CD14-positive monocyte (primary cell): Measurements from ENCODE around the genes CNTN6 and IL5RA.

DNA sequence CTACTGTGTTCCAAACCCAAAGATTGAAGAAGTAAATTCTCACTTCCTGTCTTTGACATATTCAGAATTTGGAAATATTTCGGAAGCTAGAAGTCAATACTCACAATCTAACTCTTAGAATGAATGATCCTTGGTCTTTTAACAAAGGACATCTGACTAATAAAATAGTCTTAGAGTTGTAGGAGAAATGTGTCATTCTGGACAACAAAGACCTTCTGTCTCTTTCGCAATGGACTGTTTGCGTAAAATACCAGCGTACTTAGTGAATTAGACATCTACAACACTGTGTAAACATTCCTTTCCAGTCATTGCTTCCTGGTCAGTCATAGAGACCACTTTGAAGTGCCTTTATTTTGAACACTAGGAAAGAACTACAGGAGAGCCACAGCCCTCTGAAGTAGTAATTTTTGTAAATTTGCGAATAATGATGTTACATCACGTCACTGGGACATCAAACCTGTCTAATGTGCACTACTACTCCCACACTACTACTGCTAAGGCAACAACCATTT, 68.1 kb downstream of the CHL1 start:
- CAGE, long polyA plus RNA = no peak

- CAGE, long polyA plus RNA = no peak
These were observed 77.3 kb downstream of the CHL1 start for GRCh38 chr3:273877-274282.

DNA sequence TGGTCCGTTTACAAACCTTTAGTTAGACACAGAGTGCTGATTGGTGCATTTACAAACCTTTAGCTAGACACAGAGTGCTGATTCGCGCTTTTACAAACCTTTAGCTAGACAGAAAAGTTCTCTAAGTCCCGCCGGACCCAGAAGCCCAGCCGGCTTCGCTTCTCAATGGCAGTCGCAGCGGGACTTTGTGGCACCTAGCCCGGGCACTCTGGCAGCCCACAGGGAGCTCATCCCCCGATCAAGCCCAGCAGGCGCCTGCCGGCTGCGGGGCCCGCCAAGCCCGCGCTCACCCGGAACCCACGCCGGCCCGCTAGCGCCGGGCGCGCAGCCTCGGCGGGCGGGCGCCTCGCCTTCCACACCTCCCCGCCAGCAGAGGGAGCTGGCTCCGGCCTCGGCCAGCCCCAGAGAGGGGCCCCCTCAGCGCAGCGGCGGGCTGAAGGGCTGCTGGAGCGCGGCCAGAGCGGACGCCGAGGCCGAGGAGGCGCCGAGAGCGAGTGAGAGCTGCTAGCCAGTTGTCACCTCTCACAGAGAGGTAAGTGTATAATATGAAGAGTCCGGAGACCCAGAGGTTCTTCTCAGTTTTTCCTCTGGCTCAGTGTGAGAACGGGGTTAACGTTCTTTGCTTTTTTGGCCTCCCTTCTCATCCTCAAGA, 339.4 kb downstream of the CHL1 start:
- CAGE, long polyA plus RNA = no peak

DNA sequence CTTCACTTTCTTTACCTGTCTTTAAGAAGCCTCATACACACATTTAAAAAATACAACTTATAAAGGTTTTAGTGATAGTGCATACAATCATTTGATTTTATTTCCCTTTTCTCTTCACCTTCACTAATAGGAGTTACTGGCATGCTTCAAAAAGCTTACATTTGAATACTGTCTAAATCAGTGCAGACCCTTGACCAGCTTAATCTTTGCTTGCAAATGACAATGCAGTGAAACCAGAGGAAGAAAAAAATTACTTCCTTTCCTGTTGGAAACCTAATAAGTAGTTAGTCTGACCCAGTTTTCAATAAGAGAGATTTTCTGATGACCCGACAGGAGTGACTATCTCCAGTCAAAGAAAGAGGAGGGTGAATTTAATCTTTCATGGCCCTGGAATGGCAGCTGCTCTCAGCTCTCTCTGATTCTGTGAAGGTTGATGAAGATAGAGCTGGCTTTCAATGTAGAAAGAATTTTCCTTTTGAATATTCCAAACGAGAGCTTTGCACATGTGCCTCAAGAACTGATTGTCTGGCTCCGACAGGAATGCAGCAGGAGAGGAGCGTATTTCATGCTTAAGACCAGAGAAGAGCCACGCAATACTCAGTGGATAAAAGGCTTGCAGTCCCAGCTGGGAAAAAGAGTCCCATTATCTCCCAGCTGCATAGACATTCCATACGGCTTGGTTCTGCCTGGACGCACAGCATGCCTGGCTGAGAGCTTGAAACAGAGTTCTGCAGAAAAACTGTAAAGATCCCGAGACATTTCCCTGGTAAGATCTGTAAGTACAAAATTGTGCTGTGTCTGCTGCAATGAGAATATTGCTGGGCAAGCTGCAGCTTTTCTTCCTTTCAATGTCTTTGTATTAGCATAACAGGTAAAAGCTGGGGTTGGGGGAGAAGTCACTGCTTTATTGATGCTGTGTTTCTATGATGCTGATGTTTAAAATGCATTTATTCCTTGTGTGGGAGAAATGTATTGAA, at the start of gene CNTN6:
Gene CNTN6 (plus strand): TSS at position 670 of the 977 bp plus-strand sequence.
- CAGE, long polyA plus RNA = no peak

- CAGE, long polyA plus RNA = no peak
These were observed 496 bp downstream of the CNTN4 start for GRCh38 chr3:2099039-2099684.

DNA sequence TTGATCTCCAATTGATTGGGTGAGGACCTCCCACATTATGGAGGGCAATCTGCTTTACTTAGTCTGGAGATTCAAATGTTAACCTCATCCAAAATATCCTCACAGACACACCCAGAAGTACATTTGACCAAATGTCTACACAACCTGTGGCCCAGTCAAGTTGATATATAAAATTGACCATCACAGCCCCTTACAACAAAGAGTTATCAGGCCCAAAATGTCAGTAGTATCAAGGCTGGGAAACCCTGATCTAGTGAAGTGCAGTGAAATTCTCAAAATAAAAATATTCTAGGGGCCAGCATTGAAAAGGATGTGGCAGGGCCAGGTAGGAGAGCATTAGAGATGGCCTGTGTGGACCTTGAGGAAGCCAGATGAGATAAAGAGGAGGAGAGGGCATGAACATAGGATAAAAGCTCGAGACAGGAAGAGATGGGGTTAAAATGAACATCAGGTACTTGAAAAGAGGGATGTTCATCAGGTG, 36.2 kb downstream of the CNTN4 start:
- CAGE, long polyA plus RNA = no peak

GRCh38 chr3:3038393-3039208, 71.6 kb downstream of the IL5RA start:
- CAGE, long polyA plus RNA = no peak

- CAGE, long polyA plus RNA = no peak
These were observed at the start of gene IL5RA for GRCh38 chr3:3109678-3110782. IL5RA (minus strand) TSS chr3:3110374.

GRCh38 chr3:3127146-3128290, 778 bp downstream of the TRNT1 start:
- CAGE, long polyA plus RNA = no peak

GRCh38 chr3:4426579-4427430, 40.3 kb downstream of the SUMF1 start:
- CAGE, long polyA plus RNA = no peak

GRCh38 chr3:4683195-4683994, 190.2 kb downstream of the ITPR1 start:
- CAGE, long polyA plus RNA = no peak

GRCh38 chr3:4717322-4717862, 224.2 kb downstream of the ITPR1 start:
- CAGE, long polyA plus RNA = no peak

GRCh38 chr3:4721415-4722015, 228.4 kb downstream of the ITPR1 start:
- CAGE, long polyA plus RNA = no peak

DNA sequence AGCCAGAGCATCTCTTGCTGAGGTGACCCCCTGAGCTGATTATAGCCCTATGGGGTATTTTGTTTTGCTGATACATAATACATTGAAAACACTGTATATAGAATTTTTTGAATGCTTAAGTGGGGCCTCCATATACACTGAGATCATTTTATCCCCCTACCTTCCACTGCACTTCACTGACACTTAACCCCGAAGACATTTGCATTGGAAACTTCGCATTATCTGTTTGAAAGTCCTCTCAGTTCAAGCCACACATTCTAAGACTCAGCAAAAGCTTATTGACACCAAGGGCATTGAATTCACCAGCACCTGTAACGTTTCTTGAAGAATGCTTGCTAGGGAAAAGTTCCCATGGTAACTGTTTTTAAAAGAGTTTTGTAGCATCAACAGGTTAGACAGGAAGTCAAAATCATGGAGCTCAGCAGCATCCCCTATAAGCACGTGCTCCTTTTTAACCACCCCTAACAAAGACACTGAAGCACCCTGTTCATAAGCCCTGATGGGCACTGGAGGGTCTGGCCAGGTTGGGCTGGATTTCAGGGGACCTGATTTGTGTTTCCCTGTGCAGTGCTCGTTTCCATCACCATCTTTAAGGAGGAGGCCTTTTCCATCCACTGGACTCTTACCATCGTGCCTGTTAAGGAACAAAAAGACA, 229.7 kb upstream of the BHLHE40 start:
- CAGE, long polyA plus RNA = no peak

DNA sequence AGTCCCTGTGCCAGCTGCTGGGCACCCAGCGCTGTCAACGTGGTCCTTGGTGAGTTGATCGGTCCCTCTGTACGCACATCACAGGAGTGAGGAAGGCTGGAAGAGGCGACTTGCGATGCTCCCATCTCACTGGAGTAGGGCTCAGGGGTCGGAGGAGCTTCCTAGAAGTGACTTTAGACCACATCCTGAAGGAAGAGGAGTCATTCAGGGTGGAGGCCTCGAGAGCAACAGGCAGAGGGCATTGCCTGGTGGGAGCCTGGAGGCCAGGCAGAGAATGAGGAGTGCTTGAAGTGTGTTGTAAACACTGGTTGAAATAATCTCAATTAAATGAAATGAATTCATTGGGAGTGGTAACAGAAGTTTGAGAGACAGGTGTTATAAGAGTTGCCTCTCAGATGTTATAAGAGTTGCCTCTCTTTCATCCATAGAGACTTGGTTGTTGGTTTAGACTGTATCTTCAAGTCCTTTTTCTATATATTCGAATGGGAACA, 206.2 kb upstream of the BHLHE40 start:
- CAGE, long polyA plus RNA = no peak

- CAGE, long polyA plus RNA = no peak
These were observed 150.4 kb upstream of the BHLHE40 start for GRCh38 chr3:4828588-4829398.

DNA sequence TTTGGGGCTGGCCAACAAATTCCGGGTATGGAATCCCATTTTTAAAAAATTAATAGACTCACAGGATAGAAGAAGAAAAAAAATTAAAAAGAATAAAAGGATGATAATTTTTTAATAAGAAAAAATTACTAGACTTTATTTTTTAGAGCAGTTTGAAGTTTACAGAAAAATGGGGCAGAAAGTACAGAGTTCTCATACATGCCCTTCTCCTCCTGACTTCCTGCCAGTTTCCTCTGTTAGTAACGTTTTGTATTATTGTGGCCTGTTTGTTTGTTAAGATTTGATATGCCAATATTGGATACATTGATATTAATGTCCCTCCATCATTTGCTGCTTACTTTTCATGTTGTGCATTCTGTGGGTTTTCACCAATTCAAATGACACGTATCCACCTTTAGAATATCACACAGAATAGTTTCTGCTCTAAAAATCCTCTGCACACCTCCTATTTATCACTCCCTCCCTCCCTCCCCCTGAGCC, 149.8 kb upstream of the BHLHE40 start:
- CAGE, long polyA plus RNA = no peak

GRCh38 chr3:4984602-4985025, 5.4 kb downstream of the BHLHE40 start:
- CAGE, long polyA plus RNA = no peak

- CAGE, long polyA plus RNA = no peak
These were observed 6.7 kb downstream of the BHLHE40 start for GRCh38 chr3:4985903-4986431.

- CAGE, long polyA plus RNA = no peak
These were observed 34.0 kb downstream of the BHLHE40 start for GRCh38 chr3:5012986-5013903.